Mesothelial cell of epicardium (in vitro differentiated cells): ENCODE measurements around a stretch of chr6.

GRCh38 chr6:36633976-36634650 lies 40.0 kb downstream of the SRSF3 start:
- PRO-cap, result no peak

GRCh38 chr6:36678253-36678648 lies 263 bp upstream of the CDKN1A start:
- PRO-cap, result no peak

DNA sequence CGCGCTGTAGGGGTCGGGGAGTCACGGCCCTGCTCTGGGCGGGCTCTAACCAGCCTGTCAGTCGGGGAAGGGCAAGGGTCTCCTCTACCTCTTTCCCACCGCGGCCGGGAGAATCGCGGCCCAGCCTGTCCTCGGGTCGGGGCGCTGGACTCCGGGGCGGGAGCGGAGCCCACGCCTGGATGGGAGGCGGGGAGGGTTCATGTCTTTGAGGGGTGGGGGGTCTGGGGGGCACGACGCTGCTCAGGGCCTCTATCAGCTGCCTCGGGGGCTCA lies 1.1 kb downstream of the CDKN1A start:
- PRO-cap, result no peak

DNA sequence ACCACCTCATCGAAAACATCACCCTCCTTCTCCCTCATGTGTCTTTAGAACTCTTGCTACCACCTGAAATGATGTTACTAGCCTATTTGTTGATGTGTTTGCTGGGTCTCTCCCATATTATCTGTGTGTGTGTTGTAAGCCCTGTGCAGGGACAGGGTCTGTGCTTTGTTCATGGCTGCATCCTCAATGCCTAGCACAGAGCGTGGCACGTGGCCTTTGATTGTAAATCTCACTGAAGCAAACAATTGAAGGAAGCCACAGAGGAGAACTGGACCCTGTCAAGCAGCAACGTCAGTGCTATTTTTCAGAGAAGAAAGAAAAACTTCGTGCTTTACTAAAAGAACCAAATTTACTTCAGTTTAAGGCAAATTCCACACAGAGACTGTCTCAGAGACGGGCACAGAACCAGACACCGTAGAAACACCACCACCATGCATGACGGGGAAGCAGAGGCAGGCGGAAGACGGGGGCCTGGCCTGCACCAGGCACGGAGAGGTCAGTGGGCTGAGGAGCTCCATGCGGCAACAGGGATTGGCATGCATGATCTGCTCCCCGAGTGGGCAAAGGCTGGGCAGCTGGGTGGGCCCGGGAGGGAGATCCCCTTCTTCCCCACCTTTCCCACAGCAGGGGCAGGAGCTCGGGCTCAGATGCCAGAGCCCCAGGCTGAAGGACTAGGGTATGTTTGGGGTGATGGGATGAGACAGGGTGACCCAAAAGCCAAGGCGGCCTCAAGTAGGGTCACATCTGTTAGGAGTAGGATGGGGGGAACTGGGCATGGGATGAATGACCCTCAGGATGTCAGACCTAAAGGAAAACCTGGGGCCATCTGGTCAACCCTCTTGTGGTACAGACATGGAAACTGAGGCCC lies 43.1 kb downstream of the RAB44 start:
- PRO-cap, result no peak

- PRO-cap, result no peak
Measured at GRCh38 chr6:36840330-36840874, 1.2 kb upstream of the CPNE5 start.

DNA sequence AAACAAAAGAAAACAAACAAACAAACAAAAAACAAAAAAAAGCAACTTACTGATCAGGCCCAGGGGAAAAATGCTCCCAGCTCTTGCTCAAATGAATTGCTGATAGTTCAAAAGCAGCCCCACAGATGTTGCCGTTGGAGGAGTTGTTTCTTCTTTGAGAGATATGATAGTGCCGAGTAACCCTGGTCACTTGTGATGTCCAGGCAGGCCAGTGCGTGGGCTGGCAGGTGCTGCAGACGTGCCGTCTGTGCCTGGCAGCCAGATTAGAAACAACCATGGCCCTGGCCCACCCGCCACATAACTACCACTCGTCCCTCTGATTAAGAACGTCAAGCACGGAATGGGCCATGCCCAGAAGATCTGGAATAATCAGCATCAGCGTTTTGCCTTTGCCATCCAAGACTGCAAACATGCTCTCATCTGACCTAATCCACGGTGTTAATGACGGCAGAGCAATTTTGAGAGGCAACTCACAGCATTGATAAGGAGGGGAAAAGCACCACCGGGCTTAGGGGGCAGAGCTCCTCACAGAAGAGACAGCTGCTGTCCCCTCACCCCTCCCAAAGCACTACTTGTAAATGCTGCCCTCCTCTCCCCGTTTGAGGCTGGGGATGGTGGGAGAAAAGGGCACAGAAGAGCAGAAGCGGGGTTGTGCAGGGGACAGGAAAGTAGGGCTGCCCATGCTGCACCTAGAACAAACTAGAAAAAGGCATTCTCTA lies 5.1 kb upstream of the CPNE5 start:
- PRO-cap, result no peak

GRCh38 chr6:36853272-36853876 lies 14.1 kb upstream of the CPNE5 start:
- PRO-cap, result no peak

GRCh38 chr6:36867669-36867956 lies 7.0 kb downstream of the PPIL1 start:
- PRO-cap, result no peak

DNA sequence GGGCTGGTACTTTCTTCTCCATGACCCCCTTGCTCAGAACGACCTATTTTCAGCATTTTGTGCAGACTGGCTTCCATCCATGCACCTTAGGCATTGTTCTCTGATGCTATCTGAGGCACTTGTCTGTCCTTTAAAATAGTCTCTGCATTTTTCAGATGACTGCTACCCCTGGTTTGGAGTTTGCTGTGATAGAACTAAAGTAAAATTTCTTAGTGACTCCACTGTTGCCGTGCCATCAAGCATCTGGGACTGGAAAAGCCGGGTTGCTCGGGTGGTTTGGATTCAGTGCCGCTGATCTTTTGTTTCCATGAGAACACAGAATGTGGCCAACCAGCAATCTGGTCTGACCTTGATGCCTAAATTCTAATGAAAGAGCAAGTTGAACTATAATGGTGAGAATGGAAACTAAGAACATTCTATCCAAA lies 10.0 kb upstream of the PI16 start:
- PRO-cap, result no peak

DNA sequence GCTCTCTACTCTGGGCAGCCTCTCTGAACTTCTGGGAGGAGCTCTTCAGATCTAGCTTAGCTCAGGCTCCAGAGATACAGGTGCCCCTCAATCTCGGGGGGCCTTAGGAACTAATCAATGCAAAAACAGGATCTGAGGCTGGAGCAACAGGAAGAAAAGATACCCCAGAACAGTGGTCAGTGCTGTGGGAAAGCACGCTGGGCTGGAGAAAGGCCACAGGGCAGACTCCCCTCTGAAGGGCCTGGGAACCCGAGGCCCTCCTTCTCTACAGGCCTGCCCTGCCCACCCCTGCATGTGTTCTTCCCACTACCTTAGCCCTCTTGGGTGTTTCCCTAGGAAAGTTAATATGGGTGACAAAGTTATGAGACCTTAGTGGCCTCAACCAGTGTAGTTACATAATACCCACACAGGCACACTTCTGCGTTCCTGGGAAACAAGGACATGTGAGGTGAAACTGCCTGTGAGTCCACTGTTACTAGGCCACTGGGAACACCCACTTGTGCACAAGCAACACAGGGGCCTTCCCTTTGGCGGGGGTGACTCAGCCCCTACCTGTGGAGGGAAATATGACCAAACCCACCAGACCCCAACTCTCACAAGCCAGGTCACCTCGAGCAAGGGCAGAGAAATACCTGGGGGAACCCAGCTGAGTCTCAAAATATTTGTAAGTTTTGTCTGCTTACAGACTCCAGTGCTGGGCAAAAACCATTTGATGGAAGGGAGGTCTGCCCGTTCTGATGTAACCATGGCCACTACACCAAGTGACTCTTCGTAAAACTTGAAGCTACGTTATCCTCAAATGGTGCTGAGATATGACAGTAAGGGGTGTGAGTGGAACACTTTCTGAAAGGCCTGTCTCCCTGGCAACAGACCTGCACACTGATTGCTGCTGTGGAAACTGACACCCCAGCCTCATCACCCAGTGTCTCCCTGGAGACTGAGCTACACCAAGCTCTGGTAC lies 12.8 kb downstream of the PI16 start:
- PRO-cap, result no peak

DNA sequence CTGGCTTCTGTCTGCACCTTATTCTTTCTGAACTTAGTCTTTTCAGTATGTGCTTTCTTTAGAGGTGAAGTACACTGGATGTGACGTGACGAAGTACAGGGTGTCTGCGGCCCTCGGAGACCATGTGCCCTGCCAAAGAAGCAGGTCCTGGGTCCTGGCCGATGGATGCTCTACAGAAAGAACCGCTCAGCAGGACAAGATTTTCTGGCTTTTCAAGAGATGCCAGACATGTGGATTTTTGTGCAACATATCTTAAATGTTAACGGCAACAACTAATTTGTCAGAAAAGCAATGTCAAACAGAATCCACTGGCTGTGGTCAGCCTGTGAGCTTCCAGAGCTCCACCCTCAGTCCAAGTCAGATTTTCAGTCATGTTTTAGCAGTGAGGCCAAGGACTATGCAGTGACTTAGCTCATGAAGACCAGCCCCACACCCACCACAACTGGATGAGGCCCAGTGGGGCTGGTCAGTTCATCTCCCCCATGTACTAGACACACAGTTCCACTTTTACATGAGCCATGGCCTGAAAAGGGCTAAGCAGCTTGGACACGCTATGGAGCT lies 11.0 kb downstream of the MTCH1 start:
- PRO-cap, result no peak

DNA sequence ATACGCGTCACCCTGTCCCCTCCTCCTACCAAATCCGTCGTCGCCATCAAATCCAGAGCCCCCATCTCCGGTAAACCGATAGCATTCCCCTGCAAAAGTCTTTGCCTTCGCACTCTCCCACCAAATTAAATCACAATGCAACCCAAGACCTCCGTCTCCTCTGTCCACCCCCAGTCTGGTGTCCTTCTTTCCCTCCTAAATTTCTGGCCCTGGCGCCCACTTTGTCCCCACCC lies 993 bp downstream of the MTCH1 start:
- PRO-cap, result no peak

DNA sequence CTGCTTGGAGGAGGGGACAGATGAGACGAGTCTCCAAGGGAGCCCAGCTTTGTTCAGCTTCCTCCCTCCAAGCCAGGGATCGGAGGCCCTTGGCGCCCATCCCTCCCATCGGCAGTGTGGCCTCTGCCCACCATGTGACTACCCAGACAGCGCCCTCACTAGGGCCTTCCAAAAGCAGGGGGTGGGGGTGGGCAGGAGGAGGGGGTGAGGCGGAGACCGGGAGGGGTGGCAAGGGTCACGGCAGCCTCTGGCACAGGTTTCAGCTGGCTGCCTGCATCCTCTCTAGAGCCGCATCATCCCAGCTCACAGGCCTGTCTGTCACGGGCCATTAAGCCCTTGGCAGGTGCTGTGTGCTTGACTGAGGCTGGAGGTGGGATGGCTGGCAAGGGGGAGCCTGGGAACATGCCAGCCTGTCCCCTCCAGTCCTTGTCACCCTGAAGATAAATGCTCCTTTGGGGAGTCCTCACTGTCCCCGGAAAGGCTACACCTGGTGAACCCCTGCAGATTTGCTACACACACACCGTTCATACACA lies 6.3 kb upstream of the FGD2 start:
- PRO-cap, result no peak

GRCh38 chr6:37003912-37004490 lies 1.5 kb upstream of the FGD2 start:
- PRO-cap, result no peak

DNA sequence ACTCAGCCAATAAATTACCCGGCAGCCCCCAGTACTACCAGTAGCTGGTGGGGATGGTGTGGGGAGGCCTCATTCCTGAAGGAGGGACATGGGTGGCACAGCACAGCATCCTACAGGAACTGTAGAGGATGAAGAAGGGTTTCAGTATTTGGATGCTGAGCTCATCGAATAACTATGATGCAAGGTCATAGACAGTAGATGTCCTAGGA lies 1.5 kb downstream of the FGD2 start:
- PRO-cap, result no peak

DNA sequence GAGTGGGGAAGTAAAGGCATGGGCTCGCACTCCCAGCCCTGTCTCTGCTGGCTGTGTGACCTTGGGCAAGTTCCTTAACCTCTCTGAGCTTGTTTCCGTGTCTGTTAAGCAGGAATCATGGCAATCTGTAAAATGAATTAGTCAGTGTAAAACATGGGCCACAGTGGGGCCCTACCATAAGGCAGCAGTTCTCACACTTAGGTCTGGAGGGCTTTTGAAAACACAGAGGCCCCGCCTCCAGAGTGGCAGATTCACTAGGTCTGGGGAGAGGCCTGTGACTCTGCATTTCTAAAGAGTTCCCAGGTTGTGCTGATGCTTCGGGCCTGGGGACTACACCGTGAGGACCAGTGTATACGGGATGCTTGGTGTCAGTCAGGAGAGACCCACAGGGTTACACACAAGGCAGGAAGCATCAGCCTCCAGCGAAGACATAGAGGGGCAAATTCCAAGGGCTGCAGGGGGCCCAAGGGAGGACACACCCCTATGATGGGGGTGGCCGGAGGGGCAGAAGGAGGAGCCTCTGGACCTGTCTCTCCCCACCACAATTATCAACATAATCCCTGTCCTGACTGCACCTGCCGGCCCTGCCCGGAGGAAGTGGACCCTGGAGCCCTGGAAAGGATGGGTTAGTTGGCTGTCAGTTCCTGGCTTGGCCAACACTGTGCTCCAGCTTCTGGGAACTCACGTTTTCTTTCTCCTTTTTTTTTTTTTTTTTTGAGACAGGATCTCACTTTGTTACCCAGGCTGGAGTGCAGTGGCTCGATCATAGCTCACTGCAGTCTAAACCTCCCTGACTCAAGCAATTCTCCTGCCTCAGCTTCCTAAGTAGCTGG lies 46.7 kb downstream of the FGD2 start:
- PRO-cap, result no peak

DNA sequence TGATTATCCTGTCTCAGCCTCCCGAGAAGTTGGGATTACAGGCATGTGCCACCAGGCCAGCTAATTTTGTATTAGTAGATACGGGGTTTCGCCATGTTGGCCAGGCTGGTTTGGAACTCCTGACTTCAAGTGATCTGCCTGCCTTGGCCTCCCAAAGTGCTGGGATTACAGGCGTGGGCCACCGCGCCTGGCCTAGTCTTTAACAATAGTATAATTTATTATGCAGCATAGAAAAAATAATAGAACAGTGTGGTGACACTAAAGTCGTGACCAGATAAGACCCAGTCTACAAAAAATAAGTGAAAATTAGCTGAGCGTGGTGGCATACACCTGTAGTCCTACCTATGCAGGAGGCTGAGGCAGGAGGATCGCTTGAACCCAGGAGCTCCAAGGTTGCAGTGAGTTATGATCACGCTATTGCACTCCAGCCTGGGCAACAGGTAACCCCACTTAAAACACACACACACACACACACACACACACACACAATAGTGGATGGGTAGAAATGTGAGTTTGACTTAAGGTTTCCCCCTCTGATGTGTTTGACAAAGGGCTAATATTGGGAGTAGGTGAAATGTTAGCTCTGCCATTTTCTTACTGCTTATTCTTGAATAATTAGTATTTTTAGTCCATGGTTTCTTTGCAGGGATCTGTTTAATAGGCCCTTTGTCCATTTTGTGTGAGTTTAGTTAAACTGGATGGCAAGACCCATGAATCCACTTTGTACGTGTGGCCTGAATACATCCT lies 6.6 kb downstream of the PIM1 start:
- PRO-cap, result no peak

DNA sequence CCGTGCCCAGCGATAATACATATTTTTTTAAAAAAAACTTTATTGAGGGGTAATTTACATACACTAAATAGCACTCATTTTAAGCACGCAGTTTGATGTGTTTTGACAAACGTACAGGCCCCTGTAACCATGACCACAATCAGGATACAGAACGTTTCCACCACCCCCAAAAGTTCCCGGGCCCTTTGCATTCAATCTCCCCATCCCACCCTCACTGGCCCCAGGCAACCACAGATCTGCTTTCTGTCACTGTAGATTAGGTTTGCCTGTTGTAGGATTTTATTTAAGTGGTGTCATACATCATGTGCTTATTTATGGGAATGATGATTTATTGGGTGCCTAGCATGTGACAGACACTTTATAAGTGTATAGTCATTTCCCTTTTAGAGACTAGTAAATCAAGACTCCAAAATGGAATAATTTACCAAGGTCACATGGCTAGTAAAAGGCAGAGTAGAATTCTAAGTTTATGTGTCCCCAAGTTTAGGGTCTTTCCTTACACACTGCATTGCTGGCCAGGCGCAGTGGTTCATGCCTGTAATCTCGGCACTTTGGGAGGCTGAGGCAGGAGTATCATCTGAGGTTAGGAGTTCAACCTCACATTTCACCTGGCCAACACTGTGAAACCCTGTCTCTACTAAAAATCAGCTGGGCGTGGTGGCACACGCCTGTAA lies 22.0 kb downstream of the PIM1 start:
- PRO-cap, result no peak

GRCh38 chr6:37239950-37240767 lies 17.4 kb upstream of the TBC1D22B start:
- PRO-cap, result no peak

DNA sequence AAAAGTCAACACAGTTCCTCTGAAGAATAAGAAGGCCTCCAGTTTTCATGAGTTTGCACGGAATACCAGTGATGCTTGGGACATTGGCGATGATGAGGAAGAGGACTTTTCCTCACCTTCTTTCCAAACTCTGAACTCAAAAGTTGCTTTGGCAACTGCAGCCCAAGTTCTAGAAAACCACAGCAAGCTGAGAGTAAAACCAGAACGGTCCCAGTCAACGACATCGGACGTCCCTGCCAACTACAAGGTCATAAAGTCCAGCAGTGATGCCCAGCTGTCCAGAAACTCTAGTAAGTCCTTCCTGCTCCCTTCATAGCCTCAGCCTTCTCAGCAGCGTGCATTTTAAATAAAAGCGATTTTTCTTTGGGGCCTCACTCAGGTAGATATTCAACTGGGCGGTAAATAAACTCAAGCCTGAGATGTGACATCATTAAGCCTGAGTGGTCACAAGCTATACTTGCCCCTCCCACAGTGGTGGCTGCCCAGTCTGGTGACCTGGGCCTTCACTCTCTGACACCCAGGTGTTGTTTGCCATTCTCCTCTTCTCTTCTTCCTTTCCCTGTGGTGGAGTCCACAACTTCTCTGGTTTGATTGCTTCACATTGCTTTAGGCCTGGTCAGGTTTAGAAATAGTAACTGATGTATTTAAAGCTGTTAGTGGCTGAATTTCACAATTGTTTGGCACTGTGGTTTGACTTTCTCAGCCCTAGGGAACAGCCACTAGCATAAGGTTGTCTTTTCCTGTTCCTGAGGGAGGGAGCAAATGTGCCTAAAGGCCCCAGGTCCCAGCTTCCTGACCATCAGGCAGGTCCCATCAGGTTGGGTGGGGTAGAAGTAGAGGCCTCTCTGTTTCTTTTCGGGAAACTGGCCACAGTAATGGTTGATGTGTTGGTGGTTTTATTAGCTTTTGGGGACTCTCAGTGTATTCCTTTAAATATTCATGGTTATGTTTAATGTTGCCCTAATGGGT lies 21.7 kb upstream of the TMEM217 start:
- PRO-cap, result no peak